Heart (tissue), 3 donors: Measurements from ENCODE around the gene RAB31.

GRCh38 chr18:9707855-9708543 lies at the start of gene RAB31:
RAB31 (plus strand) TSS chr18:9708301.
- RAMPAGE, long total RNA, 2 experiments, result no peak in any of the 2 experiments

- RAMPAGE, long total RNA, 2 experiments, result no peak in any of the 2 experiments
Measured at GRCh38 chr18:9744473-9745005, 36.4 kb downstream of the RAB31 start.

DNA sequence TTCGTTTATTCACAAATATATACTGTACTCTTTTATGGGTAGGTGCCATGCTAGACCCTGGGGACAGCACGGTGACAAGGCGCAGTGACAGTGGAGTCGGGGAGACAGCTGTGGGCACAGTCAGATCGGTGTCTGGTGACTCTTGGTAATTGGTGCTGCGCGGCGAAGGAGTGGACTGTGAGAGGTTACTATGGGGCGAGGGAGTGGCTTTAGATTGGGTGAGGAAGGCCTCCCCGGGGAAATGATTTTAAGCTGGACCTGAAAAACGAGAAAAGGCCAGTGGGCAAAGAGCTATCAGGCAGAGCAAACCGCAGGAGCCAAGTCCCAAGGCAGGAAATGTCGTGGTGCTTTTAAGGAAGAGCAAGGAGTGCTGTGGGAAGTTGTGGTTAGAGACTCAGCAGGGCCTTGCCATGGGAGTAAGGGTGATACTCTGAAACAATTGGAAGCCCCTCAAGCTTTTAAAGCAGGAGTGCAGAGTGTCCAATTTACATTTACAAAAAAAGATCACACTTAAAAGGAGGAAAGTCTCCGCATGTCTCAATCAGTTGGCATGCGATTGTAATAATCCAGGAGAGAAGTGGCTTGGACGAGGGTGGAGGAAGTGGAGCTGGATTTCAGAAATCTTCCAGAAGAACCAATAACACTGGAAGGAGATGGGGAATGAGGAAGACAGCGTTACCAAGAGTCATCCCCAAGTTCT lies 36.1 kb upstream of the TXNDC2 start:
- RAMPAGE, long total RNA, 2 experiments, result no peak in any of the 2 experiments

- RAMPAGE, long total RNA, 2 experiments, result no peak in any of the 2 experiments
Measured at GRCh38 chr18:9946036-9946648, 32.3 kb downstream of the VAPA start.

DNA sequence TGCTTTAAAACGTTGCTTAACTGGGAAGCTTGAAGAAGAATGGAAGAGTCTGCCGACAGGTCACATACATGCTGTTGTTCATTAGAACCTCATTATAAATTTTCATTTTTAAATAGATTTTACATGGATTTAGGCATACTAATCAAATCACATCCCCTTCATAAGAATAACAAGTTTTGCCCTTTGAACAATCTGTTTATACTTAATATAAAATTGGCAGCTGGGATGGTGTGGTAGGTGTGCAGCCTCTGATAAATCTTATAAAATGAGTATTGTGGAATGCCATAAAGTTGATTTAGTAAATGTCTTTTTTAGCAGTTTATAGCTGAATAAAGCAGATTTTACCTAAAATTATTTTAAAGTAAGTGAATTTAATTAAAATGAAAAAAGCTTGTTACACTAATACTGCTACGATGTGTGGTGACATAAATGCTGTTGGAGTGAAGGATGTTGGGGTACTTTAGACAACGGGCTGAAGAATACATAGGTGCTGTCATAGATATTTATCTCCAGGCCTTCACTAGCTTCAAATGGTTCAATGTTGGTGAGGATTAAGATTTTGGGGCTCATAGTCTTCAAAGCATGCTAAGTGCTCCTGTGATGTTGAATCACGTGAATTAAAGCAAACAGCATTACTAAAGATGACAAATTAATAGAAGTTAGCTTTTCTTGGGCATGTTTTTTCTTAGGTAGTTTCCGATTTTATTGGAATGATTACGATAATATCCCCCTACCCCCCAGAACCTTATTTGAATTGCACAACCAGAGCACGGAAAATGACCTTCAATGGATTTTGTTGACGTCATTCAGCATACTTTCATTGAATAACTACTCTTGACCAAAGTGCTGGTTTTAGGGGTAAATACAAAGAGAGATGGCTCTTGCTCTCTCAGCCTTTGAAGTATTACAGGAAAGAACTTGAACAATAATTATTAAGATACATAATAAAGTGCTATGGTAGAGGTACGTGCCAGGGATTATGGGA lies 35.7 kb downstream of the VAPA start:
- RAMPAGE, long total RNA, 2 experiments, result no peak in any of the 2 experiments

DNA sequence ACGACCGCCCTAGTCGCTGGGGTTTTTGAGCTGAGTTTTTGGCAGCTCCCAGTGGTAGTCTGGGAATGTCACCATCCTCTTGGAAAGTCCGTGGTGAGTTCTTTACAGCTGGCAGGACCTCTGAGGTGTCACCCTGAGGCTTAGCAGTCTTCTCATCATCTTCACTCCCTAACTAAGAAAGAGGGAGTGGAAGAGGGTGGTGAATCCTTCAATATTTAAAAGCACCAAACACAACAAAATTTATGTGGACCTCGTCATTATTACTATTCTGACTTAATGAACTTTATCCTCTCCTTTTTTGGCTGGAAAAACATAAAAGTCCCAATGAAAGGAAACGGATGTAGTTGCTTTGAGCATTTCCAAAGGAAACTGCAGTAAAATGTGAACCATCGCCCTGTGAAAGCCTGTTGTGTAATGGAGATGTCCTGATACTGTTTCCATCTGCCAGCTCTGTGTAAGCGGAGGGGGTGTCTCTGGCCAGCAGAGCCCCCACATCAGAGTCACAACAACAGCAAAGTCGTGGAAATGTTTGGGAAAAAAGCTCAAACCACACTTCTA lies 78.7 kb downstream of the VAPA start:
- RAMPAGE, long total RNA, 2 experiments, result no peak in any of the 2 experiments

GRCh38 chr18:10298209-10298683 lies 156.2 kb upstream of the APCDD1 start:
- RAMPAGE, long total RNA, 2 experiments, result no peak in any of the 2 experiments

DNA sequence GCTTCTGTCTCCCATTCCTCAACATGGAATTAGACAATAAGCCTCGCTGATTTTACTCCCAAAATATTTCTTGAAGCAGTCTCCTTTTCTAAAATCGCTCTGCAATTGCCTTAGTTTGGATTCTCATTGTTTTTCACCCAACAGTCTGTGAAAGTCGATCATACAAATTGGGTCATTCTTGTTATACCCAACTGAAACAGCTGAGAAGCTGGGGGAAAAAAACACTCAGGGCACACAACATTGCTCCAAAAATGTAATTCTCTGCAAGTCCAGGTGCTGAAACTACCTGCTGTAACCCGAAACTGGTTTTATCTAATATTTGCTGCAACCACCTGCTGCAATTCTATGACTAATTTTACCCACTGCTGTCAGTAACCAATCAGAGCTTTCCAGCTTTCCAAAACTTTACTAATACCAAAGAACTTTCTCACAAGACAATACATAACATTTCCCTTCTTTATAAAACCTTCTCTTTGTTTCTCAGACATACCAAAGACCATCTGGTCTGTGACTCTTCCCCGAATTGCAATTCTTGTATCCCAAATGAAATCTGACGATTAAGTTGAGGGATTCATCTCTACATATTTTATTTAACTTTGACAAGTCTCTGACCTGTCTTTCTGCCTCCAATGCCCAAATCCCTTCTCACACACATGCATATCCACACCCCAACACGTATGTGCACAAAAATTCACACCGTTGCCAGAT lies 198.4 kb downstream of the PIEZO2 start:
- RAMPAGE, long total RNA, 2 experiments, result no peak in any of the 2 experiments

- RAMPAGE, long total RNA, 2 experiments, result no peak in any of the 2 experiments
Measured at GRCh38 chr18:11121608-11121862, 27.8 kb downstream of the PIEZO2 start.

DNA sequence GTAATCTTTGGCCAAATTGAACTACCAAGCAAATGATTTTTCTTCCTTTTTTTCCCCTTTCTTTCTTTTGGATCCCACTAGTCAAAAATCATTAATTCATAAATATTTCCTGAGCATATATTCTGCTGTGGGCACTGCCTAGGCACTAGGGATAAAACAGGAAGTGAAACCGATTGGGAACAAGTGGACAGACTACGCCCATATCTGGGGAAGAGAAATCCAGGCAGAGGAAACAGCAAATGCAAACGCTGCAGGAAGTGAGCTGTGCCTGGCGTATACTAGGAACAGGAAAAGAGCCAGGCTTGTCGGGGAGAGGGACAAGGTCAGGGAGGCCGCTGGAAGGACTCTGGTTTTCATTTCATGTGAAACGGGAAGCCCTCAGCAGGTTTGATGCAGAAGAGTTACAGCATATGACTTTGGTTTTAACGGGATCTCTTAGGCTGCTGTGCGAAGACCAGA lies 110.0 kb upstream of the PIEZO2 start:
- RAMPAGE, long total RNA, 2 experiments, result no peak in any of the 2 experiments

- RAMPAGE, long total RNA, 2 experiments, result no peak in any of the 2 experiments
Measured at GRCh38 chr18:11907548-11908004, 541 bp downstream of the MPPE1 start.

DNA sequence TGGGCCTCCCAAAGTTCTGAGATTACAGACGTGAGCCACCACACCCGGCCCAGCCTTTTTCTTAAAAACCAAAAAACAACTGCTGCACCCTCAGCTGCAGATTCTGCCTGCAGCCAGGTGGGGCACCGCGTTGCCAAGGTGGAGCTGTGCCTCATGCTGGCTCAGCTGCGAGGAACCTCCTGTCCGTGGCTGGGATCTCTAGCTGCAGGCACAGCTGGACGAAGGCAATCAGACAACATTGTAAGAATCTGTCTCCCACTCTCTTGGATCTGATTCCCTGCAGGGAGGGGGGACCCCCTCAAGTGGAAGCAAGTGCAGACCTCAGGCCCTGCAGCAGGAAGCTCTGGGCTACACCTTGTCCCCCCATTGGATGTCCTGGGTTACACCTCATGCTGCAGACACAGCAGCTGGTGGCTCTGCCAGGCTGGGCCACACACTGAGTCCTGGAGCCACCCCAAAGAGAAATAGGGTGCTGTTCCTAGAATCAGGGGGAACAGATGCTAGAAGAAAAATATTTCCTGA lies 24.1 kb downstream of the CIDEA start:
- RAMPAGE, long total RNA, 2 experiments, result no peak in any of the 2 experiments

GRCh38 chr18:12315379-12316555 lies 7.7 kb downstream of the TUBB6 start:
- RAMPAGE, long total RNA, 2 experiments, result no peak in any of the 2 experiments

DNA sequence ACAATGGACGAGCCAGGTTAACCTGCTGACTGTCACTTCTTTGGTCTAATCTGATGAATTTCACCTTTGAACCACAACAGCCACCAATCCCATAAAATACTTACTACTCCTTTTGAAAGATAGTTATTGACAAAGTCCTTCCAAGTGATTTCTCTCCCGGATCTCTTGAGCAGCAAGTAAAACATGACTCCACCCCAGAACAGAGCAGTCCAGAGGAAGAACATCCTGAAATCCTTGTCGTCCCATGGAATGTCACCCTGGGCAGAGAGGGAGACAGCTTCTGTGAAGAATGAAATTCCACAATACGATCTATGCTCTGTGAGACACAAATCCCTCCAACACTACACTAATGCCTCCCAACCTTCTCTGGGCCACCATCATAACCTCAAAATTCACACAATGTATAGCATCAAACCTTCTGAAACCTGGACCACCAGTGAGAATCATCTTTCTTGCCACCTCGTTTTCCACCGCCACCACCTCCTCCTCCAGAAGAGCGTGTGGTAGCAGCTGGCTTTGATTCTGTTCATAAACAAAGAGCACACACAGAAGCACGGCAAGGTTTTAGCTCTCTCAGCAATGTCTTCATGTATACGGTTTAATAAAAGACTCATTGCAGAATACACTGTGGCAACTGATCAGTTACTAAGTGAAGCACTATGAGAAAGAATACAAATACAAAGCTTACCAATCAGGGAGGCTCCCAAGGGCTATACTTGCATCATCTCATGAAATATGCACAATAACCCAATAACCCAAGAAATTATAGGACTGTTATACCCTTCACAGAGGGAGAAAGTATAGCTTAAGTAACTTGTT lies 10.0 kb downstream of the AFG3L2 start:
- RAMPAGE, long total RNA, 2 experiments, result no peak in any of the 2 experiments

DNA sequence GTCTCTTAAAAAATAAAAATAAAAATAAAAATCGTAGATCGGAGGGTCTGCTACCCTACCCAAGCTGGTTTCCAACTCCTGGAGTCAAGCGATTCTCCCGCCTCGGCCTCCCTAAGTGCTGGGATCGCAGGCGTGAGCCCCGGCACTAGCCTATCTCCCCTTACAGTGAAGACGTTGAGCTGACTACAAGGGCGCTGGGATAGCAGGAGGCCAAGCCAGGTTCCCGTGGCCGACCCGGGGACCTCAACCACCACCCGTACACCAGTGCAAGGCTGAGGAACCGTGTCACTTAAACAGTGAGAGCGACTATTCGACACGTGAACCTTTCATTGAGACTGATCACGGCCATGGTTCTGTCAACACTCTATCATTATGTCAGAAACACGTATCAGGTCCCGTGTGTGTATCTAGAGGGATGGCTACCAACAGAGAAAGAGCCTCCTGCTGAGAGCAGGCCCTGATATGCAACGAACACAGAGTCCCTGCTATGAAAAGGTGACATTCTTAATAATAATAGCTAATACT lies 989 bp downstream of the AFG3L2 start:
- RAMPAGE, long total RNA, 2 experiments, result no peak in any of the 2 experiments

DNA sequence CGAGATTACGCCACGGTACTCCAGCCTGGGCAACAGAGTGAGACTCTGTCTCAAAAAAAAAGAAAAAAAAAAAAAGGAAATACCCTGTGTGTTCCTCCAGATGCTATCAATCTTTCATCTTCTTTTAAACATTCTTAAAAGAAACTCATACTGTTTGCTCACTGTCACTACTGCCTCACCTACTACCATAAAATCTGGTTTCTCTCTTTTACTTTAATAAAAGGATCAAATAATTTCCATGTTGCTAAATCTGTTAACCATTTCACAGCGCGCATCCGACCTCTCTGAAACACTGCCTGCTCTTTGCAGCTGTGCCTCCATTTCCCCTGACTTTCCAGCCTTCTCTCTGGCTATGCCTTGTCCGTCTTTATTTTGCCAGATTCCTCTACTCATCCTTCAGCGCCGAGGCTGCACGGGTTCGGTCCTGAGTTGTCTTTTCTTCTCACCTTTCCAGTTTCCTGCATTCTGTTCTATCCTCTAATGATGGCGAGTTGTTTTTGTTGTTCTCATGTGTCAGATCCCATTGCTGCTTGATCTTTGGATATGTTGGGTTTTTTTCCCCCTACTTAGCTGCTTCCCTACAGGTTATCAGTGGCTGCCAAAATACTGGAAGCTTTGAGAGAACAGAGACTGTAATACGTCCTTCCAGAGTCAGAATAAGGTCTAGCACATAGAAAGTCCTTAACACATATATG lies 95.5 kb downstream of the PRELID3A start:
- RAMPAGE, long total RNA, 2 experiments, result no peak in any of the 2 experiments

DNA sequence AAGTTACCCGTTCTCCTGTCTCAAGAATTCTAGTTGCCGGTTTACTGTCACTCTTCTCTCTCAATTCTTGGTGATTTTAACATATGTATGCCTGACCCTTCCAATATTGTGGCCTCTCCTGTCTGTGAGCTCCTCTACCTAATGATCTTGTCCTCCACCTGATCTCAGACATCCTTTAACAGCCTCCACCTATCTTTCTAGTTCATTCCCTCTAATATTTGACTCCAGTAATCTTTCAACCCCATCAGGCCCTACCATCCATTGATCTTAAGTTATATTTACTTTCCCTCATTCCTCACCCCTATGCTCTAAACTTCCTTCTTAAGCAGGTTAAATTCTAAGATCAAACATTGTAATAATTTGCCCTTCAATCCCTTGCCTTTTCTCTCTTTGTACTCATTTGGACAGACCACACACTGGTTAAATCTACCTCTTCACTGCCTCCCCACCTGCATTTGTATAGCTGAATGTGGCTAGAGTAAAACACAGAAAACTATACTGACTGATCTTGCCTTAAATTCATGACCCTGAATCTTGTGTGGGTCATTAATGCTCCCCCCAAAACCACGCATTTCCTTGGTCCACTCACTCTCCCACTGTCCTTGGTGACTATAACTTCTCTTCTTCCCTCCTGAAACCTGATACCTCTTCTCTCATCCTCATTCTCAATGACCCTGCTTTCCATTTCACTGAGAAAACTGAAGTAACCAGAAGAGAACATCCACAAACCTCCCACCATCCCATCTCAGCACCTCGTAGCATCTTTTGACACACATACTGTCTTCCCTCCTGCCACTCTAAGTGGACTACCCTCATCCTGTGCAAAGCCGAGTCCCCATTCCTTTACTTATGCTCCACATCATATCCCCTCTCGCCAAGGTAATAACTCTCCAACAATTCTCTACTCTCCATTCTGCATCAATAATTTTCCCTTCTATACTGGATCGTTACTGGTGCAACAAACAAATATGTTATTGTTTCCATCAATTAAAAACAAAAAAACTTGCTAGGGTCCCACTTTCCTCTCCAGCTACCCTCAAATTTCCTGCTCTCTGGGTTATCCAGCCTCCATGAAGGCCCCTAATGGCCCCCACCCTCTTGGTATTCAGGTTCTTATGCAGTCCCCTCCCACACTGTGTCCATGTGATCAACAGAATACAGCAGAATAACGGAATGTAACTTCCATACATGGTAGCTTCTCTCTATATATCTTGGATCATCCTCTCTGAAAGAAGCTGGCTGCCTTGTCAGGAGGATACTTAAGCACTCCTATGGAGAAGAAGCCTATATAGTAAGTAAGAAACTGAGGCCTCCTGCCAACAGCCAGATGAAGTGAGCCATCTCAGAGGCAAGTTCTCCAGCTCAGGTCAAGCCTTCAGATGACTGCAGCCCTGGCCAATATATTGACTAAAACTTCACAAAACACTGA lies 47.2 kb downstream of the SPIRE1 start:
- RAMPAGE, long total RNA, 2 experiments, result no peak in any of the 2 experiments

DNA sequence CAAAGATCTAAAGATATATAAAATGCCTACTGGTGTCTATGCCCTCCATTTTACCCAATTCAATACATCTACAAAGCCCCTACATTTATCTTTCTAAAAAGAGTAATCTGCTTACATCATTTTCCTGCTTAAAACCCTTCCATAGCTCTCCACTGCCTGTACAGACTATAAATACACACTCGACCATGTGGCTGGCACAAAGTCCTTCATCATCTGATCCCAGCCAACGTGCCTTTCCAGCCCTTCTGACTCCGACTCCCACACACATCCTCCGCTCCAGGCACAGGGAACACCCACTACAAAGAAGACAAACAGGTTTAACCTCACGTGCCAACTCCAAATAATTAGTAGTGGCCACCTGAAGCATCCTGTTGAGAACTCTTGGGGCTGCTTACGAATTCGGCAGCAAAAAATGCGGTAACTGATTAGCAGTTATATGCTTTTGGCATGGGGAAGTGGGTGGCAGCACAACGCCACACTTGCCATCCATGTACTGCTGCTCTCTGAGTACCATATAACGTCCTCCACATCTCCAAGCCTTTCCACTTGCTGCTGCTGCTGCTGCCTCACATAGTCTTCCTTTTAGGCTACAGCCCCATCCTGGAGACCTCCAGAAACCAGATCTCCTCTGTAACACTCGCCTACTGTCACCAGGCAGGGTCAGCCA lies 12.1 kb downstream of the SPIRE1 start:
- RAMPAGE, long total RNA, 2 experiments, result no peak in any of the 2 experiments

DNA sequence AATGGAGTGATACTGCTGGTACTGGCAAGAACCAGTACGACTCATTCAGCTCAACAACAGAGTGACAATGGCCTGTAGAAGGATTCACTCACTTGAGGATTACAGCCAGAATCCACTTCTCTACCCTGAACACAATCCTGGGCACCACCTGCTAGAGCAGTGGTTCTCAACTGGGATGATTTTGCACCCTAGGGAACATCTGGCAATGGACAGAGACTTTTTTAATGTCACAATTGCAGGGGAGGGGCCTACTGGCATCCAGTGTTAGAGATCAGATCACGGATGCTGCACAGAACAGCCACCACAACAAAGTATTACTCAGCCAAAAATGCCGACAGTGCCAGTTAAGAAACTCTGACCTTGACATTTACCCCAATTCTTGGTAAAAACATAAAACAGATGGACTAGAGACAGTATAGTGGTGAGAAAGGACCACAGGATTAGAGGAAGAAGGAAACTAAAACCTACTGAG lies 5.0 kb downstream of the SPIRE1 start:
- RAMPAGE, long total RNA, 2 experiments, result no peak in any of the 2 experiments

- RAMPAGE, long total RNA, 2 experiments, result no peak in any of the 2 experiments
Measured at GRCh38 chr18:12656529-12657363, 1.2 kb downstream of the SPIRE1 start.